ENCODE results near the gene FLRT3.

DNA sequence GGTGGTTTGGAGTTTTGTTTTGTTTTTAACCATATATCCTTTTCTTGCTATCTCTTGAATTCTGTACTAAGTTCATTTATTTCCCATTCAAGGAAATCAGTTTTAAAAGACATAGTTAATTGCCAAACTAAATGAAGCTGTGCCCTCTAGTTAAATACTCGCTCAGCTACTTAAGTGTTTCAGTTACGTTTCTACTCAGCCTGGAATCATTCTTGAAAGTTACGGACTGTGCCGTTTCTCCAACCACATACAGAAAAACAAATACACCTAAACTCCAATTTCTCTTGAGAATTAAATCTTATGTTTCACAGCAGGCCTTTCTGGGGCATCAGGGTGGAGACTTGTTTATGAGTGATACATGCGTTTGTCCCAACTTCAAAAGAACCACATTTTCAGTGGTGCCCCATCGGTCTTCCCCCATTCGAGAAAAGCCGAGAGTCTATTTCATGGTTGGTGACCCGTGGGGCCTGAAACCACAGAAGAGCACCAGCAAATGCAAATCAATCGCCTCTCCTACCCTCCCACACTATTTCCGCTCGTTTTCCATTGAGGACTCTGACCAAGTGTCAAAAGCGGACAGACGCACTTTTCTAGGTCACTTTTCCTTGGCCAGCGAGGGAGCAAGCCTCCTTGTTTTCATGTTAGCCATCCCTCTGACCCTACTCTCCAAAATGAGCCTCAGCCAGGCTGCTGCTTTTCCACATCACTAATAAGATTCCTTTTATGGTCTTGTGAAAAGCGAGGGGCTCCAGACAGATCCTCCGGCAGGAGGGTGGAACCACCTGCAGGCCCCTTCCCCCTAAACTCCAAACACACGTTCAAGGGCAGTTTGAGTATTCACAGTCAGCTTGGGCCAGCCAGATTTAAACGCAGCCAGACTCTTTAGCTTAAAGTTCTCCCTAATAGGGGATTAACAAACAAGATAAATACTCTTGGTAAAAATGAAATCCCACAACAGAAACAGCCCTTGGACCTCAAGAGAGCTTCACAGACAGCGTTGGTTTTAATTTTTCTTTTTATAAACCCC, 3.1 kb downstream of the JAG1 start:
- PRO-cap, result unidirectional peak, plus-strand start at position 595 of the sequence

DNA sequence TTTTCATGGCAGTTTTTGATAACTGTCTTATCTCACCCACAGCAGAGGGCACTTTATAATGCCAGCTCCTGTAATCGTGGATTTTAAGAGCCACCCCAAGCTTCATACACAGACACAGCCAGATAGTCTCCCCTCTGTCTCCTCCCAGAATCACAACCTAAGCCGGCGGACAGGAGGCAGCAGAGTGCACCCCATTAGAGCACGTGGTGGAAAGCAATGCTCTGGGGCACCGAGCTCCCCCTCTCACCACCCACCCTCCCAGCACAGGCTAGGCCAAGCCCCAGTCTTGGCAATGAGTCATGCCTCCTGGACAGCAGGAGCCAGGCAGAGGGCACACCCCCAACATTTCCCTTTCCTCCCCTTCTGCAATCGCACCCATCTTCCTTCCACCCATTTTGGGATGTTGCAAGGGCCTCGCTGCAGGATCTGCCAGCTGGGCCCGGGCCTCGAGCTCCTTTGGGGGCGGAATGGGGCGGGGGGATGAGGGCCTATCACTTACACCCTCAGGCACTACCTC, 2.4 kb downstream of the JAG1 start:
- PRO-cap, result bidirectional peak, plus-strand start outside the sequence, minus-strand start at position 458 of the sequence

DNA sequence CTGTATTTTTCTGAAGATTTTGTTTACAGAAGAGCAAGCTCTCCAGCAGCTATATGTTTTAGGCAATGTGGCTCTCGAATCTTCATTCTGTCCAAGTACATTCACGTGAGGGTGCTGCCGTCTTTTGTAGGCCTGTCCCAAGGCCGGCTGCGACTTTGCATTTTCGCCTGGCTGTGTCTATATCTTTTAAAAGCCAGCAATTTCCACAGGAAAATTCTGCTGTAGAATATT, 93.2 kb upstream of the JAG1 start:
- PRO-cap, result no peak

DNA sequence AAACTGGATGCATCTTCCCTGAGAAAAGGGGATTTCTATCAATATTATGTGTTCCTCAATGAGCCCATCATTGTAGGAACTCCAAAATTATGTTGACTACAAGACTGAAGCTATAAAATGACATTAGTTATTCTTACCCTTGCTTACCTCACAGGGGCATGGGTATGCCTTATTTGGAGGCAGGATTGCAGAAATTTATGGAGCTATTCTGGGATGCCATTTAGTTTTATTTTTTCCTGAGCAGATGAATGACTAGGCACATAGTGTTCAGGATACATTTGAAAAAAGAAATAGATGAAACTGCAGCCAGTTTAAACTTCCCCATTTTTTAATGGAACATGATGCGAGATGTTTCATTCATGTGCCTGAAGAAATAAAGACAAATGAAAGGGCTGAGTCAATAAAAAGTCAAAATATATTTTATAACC, 399.2 kb upstream of the JAG1 start:
- PRO-cap, result no peak

DNA sequence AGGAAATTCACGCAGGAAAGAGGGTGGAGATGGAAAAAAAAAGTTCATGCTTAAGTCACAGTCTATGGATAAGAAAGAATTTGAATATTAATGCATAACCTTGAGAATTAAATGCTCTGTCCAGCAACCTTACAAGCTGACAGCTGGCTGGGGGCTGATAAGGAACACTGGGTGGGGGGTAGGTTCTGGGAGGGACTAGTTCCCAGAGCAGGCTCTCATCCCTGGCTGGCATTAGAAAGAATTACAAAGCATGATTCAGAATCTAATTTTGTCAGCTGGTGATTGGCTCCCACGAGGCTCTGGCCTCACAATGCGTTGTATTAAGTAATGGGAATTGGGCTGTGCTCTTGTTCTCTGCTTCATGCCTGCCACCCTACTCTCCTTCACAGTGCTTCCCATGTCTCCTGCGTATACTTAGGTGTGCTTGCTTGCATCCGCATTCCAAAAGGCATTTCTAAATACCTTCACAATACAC, 434.3 kb upstream of the JAG1 start:
- PRO-cap, result no peak

DNA sequence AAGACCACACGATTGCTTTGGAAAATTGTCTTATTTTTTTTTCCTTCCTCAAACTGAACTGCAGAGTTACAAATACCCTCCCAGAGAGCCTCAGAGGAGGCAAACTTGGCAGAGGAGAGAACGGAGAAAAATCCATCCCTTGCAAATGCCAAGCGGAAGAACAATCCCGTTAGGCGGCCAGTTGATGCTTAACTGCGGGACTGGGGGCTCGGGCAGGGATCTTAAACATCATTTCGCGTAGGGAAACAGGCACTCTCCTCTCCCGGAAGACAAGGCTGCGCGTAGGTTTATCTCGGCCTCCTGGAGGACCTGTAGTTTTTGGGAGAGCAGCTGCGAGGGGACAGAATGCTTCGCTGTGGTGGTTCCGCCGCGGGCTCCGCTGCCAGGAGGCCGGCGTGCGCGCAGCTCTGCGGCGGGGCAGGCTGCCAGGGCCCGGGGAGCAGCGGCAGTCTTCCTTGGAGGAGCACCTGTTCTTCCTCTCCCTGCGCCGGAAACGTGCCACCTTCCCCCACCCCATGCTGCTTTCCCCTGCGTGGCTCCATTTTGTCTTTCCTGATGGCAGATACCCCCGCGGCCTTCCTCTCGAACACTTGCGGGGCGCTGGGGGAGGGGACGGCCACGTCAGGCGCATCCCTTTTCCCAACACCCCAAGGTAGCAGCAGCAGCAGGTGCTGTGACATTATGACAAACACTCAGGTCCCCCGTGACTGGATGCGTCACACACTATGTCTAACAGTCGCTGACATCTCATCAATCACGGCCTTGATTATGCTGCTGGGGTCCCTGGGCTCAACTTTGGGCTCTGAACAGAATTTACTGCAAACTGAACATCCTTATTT, 230.8 kb upstream of the BTBD3 start:
- PRO-cap, result no peak

DNA sequence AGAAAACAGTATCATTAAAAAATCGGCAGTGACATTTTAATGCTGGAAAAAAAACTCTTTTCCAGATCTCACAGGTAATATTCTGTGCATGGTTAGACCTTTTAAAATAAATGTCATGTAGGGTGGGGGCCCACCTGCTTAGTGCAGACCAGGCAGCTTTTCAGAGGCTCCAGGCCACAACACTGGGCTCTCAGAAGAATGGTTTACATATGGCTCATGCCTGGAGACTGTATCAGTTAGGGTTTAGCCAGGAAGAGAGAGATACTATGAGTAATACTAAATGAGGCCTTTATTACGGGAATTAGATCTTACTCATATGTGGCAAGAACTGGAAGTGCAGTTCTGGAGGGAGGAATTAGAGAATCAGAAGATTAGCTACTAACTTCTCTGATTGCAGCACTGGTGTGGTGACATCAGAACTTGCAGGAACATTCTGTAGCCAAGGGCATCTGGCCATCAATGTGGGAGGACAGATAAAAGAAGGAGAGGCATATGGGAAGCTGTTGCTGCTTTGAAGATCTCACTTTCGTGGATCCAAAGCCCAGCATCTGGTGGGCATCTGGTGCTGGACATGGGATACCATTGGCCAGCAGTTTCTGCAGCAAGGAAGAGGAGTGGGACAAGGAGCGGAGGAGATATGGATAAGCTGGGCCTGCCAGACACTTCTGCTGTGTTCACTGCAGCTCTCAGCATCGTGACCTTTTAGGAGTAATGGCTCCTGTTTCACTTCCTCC, 248.4 kb downstream of the BTBD3 start:
- PRO-cap, result no peak

- PRO-cap, result no peak
These were observed 151.1 kb upstream of the SPTLC3 start for GRCh38 chr20:12857734-12858073.

DNA sequence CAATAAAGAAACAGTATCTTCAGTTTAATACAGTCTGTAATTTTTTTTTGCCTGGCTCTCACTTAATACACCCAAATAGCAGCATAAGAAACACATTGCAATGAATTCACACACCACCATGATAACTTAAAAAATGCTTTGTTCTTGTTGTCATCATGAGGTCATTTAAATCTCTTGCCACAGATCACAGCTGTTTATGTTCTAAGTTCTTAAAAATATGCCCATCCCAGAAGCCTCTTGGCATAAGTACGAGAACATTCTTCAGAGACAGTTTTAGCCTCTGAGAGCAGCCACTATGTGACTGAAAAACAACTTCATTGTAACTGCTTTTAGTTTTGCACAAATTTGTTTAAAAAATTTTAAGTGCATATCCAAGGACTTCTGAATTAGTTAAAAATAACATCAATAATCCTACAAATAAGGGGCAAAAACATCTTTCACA, 47.9 kb downstream of the ESF1 start:
- PRO-cap, result no peak

- PRO-cap, result no peak
These were observed 8.8 kb downstream of the ESF1 start for GRCh38 chr20:13775842-13776395.

- PRO-cap, result unidirectional peak, minus-strand start at chr20:14337631
These were observed at the start of gene FLRT3 for GRCh38 chr20:14337186-14337893. FLRT3 (minus strand) TSS chr20:14337612.

GRCh38 chr20:14984812-14985499, 647.5 kb upstream of the FLRT3 start:
- PRO-cap, result no peak

GRCh38 chr20:15985771-15986376, 587.4 kb downstream of the KIF16B start:
- PRO-cap, result no peak

GRCh38 chr20:16040591-16041467, 532.4 kb downstream of the KIF16B start:
- PRO-cap, result no peak

- PRO-cap, result no peak
These were observed 193.8 kb downstream of the KIF16B start for GRCh38 chr20:16379206-16380013.

DNA sequence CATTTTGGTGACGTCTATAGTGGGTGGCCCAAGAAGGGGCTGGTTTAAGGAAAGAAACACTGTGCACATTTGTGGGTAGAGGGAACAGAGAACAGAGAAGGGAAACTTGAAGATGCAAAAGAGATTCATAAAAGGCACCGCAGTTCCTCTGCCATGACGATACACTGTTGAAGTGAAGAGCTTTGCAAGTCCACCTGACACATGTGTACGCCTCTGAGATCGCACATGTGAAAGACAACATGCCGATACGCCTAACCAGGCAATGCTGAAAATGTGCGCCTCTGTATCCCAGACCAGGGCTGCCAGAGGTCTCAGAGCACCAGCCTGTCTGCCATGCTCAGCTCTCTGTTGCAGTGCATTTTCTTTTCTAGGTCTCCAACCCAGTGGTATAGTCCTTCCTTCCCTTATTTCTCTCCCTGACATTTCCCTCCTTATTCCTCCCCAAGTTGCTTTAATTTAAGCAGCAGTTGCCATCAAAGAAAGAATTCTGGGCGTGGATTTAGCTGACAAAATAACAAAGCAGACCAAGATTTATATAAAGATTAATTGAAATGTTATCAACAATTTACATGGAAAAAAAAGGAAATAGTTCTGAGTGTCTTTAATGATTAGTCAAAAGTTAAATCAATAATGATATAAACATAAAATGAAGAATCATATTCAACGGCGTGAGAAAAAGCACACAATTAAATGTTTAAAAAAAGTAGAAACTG, 180.7 kb downstream of the KIF16B start:
- PRO-cap, result no peak

DNA sequence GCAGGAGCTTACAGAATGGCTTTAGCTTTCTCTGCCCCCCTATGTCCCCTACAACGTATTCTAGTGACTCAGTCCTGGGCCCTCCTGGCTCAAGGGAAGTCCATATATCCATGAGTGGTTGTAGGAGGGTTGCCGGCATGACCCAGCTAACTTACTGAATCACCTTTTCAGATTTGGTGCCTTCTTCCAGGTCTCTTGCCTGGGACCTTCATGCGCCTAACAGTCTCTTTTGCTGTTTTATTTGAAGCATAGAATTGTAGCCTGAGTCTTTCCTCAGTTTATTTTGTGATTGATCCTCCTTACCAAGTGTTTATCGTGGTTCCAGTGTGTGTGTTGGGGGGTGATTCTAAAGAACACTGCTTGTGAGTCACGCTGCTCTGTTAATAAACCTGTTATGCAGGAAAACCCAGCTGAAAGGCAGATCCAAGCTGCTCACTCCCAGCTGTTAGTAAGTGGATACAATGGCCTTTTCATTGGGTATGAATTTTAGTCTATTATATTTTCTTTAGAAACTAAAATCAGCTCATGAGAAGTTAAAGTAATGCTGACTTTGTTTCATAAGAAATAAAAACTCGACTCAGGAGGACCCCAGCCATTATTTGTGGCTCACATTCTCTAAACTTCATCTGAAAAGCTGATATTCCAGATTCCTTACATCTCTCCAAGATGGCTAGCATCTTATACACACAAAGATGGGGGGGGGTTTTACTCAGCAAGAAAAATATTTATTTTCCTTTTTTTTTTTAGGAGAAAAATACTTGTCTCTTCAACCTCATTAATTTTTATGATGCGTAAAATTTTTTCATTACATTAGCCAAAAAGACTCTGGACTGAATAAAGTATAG, 12.2 kb upstream of the DSTN start:
- PRO-cap, result no peak

DNA sequence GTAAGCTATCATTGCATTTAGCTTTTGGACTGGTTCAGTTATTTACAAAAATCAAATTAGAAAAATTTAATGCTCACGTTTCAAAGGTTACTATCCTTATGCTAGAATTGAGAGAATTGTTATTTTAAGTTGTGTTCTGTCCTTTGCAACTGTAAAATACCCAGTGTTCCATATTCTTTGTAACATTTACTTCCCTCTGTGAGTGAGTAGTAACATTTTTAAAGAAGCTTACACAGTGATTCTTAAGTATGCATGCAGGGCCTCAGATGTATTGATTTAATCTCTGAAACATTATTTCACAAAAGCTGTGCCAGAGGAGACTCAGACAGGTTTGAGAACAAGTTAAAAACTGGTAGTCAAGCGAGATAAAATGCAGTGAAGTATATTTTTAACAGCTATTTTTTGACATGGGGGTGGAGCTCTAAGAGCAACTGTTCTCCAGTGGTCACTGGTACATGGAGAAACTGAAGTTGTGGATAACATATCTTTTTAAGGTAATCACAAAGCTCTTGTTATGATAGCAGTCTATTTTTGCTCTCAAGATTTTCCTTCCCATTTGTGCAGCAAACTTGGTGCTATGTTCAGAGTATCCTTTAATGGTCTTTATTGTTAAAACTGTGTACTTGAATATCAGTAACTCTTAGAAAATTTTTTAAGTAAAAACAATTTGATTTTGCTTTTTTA, 20.3 kb downstream of the DSTN start:
- PRO-cap, result no peak

DNA sequence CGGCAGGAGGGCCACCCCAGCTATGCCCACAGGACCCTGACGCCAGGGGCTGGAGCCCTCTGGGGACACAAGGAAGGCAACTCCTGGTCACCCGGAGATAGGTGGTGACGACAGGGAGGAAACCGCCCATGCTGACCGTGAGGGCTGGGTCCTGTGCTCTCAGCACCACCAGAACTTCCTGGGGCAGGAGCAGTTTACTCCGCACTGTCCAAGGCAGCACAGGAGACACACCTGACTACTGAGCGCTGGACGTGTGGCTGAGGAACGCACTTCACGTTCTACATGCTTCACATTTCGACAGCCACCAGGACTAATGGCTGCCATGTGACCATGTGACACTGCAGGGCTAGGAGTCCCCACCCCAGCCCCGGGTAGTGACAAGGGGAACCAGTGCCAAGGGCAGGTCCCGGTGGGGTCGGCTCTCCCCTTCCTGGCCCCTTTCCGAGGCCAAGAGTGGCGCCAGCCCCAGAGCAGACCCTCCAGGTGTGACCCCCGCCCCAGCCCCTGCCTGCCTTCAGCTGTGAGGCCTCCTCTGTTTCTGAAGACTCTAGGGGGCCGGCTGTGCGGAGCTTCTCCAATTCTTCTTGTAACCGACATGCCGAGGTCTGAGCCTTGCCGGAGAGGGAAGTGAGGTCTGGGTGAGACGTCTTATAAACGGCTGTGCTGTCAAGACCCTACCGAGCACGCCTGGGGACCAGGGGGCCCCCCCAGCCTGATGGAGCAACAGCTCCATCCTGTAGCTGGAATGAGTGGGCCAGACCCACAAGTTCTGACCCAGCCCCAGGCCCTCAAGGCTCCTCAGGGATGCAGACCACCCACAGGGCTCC, 45.3 kb downstream of the DSTN start:
- PRO-cap, result no peak

DNA sequence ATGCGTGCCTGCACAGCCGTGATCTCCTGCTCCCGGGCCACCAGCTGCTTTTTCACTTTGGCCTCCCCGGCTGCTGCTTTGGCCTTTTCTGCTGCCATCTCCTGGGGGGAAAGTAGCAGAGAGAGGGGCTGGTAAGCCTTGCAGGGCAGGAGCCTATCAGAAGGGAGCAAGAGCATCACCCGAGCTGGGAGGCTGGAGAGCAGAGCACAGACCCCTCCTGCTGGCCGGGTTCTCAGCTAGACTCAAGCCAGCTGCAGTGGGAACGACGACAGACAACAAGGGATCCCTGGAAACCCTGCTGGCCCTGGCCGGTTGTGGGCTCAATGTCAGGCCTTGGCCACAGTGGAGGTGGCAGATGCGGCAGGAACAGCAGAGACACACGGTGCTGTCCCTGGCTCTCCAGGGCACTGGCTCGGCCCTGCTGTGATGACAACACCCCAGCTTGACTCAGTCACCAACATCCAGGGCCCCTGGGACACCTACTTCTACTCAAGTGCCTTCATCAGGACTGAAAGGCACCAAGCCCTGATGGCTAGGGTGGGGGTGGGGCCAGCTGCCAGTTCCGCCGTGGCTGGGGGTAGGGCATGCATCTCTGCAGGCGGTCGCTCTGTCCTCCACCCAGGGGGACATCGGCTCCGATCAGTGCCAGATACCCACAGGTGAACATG, 45.3 kb downstream of the RRBP1 start:
- PRO-cap, result no peak

Measured in right cardiac atrium (tissue), 1 donor.